OCI-LY7 (cell line): ENCODE results near the genes ZNF35 and ZNF502.

DNA sequence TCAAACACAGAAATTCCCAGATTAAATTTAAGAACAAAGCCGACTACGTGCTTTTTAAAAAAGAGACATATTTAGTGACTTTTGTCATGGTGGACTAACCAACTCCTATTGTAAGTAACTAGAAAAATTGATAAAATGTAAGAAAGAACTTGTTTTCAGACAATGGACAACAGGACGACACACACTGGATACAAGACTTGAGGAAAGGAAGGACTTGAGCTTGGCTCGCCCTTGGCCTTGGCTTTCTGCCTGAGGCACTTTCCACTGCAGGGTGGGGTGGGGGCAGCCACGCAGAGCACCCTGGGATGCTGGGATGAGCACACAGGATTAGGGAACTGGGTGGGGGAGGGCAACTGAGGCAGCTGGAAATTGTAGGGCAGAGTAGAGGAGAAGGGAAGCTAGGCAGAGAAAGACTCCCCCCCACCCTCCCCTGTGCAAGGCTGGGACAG, 25.4 kb upstream of the HHATL start:
- PRO-cap, result no peak
- RAMPAGE, long total RNA, result no peak

- PRO-cap, result no peak
- RAMPAGE, long total RNA, result no peak
Observed at GRCh38 chr3:42746366-42746899, 26.6 kb downstream of the CCDC13 start.

- PRO-cap, result no peak
- RAMPAGE, long total RNA, result no peak
Observed at GRCh38 chr3:42780263-42780734, 7.2 kb upstream of the CCDC13 start.

DNA sequence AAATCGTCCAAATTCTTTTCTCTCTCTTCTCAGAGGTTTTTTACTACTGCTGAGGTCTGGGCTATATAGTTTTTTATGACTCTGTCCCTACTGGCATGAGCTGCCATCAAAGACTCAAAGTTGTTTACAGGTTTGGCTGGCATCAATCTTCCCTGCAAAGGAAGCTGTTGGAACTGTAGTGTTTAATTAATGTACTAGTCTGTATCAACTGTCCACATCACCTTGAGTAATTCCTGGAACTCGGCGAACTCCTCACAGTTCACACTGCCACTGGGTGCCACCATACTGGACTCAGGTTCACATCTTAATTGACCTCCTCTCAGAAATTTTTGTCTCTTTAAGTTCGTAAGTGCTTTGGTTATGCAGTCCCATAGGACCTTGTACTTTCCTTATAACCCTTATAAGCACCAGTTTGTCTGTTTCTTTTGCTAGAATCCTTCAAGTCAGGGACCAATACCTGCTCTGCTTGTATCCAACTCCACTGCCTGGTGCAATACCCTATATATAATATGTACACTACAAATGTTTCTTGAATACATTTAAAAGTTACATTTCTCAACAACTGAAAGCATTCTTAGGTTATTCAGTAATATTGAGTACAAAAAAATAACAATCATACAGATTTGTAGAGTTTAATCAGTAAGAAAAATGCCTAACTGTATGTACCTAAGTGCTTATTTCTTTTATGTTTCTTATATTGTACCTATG, 3.1 kb downstream of the HIGD1A start:
- PRO-cap, result no peak
- RAMPAGE, long total RNA, result no peak

- PRO-cap, result no peak
- RAMPAGE, long total RNA, result no peak
Observed at GRCh38 chr3:42804817-42805147, 492 bp upstream of the HIGD1A start.

DNA sequence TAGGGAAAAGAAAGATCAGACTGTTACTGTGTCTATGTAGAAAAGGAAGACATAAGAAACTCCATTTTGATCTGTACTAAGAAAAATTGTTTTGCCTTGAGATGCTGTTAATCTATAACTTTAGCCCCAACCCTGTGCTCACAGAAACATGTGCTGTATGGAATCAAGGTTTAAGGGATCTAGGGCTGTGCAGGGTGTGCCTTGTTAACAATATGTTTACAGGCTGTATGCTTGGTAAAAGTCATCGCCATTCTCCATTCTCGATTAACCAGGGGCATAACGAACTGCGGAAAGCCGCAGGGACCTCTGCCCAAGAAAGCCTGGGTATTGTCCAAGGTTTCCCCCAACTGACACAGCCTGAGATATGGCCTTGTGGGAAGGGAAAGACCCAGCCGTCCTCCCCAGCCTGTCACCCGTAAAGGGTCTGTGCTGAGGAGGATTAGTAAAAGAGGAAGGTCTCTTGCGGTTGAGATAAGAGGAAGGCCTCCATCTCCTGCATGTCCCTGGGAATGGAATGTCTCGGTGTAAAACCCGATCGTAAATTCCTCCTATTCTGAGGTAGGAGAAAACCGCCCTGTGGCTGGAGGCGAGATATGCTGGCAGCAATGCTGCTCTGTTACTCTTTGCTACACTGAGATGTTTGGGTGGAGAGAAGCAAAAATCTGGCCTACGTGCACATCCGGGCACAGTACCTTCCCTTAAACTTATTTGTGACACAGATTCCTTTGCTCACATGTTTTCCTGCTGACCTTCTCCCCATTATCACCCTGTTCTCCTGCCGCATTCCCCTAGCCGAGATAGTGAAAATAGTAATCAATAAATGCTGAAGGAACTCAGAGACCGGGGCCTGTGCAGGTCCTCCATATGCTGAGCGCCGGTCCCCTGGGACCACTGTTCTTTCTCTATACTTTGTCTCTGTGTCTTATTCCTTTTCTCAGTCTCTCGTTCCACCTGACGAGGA, 2.2 kb downstream of the ACKR2 start:
- PRO-cap, result no peak
- RAMPAGE, long total RNA, result no peak

- PRO-cap, result no peak
- RAMPAGE, long total RNA, result no peak
Observed at GRCh38 chr3:42829392-42830164, 20.3 kb downstream of the ACKR2 start.

GRCh38 chr3:42853589-42854112, 22.0 kb downstream of the CYP8B1 start:
- PRO-cap, result no peak
- RAMPAGE, long total RNA, result no peak

DNA sequence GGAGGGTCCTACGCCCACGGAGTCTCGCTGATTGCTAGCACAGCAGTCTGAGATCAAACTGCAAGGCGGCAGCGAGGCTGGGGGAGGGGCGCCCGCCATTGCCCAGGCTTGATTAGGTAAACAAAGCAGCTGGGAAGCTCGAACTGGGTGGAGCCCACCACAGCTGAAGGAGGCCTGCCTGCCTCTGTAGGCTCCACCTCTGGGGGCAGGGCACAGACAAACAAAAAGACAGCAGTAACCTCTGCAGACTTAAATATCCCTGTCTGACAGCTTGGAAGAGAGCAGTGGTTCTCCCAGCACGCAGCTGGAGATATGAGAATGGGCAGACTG, 55.7 kb downstream of the ANO10 start:
- PRO-cap, result no peak
- RAMPAGE, long total RNA, result no peak

- PRO-cap, result no peak
- RAMPAGE, long total RNA, result no peak
Observed at GRCh38 chr3:44339234-44339406, 554 bp downstream of the TCAIM start.

DNA sequence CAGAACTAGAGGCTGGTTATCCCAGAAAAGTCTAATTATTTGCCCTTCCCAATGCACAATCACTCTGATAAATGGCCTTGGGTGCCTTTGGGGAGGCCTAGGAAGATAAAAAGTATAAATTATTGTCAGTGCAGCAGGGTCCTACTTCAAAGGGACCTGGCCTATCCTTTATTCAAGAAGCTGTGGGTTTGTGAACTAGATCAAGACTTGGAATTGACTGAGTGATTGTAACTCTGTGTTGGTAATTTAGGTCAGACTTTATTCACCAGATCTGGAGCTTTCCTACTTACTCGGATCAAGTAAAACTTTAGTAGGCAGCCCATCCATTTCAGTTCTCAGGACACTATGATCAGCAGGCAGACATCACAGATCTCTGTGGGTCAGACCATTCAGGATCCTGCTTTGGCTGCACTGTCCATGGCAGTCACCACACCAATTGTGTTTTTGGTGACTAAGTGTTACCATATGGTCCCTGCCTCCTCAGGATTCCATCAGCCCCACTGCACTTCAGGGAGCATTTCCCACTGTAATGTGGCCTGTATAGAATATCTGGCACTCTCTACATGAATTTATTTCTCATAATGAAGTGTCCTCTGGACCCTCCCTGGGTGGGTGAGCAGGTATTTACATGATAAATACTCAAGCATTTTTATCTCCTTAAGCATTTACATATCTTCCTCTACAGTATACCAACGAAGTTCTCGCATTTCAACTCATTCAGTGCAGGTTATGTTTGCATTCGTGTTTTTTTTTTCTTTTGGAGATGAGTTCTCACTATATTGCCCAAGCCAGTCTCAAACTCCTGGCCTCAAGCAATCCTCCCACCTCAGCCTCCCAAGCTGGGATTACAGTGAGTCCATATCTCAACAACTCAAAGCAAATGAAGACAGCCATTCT, 41.3 kb downstream of the ZNF445 start:
- PRO-cap, result no peak
- RAMPAGE, long total RNA, result no peak

GRCh38 chr3:44455063-44455796, 22.2 kb downstream of the ZNF445 start:
- PRO-cap, result no peak
- RAMPAGE, long total RNA, result no peak

- PRO-cap, result bidirectional peak, plus-strand start at chr3:44648742, minus-strand start at chr3:44648630
- RAMPAGE, long total RNA, result no peak
Observed at GRCh38 chr3:44648045-44649360, at the start of gene ZNF35. ZNF35 (plus strand) TSS chr3:44648732.

- PRO-cap, result no peak
- RAMPAGE, long total RNA, result no peak
Observed at GRCh38 chr3:44712326-44713120, at the start of gene ZNF502. ZNF502 (plus strand) TSS chr3:44712660.

GRCh38 chr3:45021398-45022029, 4.6 kb upstream of the CLEC3B start:
- PRO-cap, result no peak
- RAMPAGE, long total RNA, result no peak

GRCh38 chr3:45035512-45036521, 9.7 kb downstream of the CLEC3B start:
- PRO-cap, result no peak
- RAMPAGE, long total RNA, result no peak

DNA sequence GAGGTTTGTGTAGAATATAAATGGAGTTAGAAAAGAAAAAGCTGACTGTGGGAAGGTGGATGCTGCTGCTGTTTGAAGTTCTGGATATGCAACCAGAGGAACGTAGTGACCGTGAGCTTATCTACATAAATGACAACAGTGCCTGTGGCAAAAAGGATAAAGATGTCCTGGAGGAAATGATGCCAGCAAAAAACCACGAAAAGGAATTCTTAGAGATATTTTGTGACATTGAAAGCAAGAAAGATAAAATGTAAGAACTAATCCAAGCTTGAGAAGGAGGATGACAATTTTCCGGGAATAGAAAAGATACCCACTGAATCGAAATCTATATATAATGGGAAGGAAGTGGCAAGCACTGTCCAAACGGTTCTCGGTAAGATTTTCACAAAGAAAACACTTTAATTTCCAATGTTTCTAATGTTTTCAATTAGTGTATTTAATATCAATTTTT, 19.3 kb downstream of the CLEC3B start:
- PRO-cap, result no peak
- RAMPAGE, long total RNA, result no peak

DNA sequence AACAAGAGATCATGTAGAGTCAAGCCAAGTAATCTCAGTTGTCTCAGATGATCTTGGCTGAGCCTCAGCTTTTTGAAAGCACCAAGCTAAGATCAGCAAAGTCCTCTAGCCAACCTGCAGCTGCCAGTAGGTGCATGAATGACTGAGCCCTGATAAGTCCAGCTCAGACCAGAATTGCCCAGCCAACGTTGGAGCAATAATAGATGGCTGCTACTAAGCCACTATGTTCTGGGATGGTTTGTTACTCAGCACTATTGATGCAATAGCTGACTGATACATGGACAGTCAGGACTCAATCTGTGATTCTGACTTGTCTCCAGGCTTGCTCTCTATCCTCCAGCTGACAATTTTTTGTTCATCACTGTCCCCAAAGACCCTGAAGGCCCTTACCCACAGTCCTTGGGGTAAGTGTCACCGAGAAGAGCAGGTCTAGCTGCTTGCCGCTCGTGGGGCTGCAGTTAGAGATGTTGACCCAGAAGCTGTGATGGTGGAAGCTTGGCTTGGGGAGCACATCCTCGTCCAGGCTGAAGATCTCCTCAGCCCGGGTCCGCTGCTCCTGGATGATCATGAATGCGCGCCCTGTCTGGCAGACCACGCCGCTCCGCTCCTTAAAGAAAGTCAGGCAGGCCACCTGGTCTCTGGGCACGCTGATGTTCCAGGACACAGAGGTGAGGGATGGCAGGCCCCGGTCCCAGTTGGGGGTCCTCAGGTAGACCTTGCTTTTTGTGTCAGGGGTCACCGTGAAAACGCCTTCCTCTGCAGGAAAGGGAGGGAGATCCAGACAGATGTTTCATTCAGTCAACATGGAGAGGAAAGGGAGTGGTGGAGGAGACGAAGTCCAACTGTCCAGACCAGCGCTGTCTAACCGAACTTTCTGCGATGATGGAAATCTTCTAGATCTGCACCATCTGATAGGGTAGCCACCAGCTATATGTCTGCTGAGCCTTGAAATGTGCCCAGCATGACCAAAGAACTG, 55.1 kb downstream of the CDCP1 start:
- PRO-cap, result no peak
- RAMPAGE, long total RNA, result no peak

GRCh38 chr3:45218943-45219452, 7.1 kb downstream of the TMEM158 start:
- PRO-cap, result no peak
- RAMPAGE, long total RNA, result no peak

DNA sequence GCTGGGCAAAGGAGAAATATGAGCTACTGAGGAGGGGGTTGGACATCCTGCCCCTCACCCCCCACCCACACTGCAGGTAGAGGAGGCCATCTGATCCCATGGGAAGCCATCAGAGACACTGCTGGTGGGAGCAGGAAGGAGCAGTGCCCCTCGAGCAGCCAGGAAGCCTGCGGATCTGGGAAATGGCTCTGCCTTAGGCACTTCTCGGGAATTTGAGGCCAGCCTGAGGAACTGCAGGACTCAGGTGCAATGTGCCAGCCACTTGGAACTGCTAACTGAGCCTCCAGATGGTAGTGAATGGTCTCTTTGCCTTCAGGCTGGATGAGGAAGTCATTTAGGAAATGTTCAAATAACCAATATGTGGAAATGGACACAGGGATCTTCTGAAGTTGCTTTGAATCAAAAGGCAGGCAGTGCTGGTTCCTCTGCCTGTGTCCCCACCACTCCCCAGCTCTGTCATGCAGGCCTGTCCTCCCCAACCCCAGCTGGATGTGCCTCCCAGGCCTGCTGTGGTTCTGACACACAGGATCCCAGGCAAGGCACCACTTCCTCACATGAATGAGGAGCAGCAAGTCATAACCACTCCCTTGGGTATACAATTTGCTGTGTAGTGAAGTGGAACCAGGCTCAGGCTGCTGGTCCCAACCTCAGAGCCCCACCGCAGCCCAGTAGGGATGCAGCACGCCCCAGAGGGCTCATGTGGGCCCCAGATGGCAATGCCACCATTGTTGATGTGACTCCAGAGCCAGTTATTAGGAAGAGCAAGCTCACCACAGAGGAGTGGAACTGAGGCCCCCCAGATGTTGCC, 46.6 kb upstream of the LIMD1 start:
- PRO-cap, result no peak
- RAMPAGE, long total RNA, result no peak